ENCODE results near the genes VSTM2B, SLC7A9 and RHPN2.

DNA sequence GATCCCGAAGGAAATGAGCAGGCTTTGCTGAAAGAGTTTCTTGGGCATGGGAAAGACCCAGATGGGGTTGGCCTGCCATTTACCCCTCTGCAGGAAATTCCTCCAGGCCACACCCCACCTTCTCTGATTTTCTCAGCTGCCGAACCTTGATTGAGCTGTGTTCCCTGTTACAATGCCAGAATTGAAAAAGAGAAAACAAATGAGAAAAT, 575.7 kb downstream of the UQCRFS1 start:
- PRO-cap = no peak
- RAMPAGE, long total RNA, 4 experiments = no peak in any of the 4 experiments

- PRO-cap = no peak
- RAMPAGE, long total RNA, 4 experiments = no peak in any of the 4 experiments
Observed at GRCh38 chr19:29092946-29093830, 119.8 kb downstream of the UQCRFS1 start.

DNA sequence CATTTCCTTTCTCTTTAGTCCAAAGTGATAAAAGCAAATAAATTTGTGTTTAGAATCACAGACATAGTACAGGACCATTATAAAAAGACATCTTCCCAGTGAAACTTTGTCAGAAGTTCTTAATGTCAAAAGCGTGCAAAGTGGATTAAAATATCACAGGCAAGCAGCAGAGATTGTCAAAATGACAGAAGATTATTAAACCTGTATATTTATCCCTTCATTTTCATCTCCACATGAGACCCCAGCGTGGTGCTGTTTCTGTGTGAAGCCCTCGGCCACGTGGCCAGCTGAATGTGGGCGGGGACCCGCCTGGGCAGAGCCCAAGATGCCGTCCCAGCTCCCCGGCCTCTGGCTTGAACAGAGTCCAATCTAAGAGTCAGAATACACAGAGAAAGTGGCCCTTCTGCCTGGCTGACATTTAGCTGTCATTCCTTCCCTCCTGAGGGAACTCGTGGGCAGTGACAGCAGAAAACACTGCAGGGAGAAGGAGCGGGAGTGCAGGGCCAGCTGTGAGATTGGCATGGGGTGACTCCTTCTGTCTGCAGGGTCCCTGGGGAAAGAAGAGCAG, 34.9 kb upstream of the UQCRFS1 start:
- PRO-cap = no peak
- RAMPAGE, long total RNA, 4 experiments = no peak in any of the 4 experiments

- PRO-cap = no peak
- RAMPAGE, long total RNA, 4 experiments = no peak in any of the 4 experiments
Observed at GRCh38 chr19:29417249-29417730, 108.5 kb upstream of the VSTM2B start.

- PRO-cap = no peak
- RAMPAGE, long total RNA, 4 experiments = no peak in any of the 4 experiments
Observed at GRCh38 chr19:29525884-29526348, at the start of gene VSTM2B. TSS of gene VSTM2B (plus strand) at chr19:29525994.

GRCh38 chr19:29528319-29529091, 2.7 kb downstream of the VSTM2B start:
- PRO-cap = no peak
- RAMPAGE, long total RNA, 4 experiments = no peak in any of the 4 experiments

- PRO-cap = no peak
- RAMPAGE, long total RNA, 4 experiments = no peak in any of the 4 experiments
Observed at GRCh38 chr19:29680478-29680954, 15.3 kb downstream of the PLEKHF1 start.

- PRO-cap = no peak
- RAMPAGE, long total RNA, 4 experiments = no peak in any of the 4 experiments
Observed at GRCh38 chr19:29806095-29806801, 5.5 kb upstream of the CCNE1 start.

DNA sequence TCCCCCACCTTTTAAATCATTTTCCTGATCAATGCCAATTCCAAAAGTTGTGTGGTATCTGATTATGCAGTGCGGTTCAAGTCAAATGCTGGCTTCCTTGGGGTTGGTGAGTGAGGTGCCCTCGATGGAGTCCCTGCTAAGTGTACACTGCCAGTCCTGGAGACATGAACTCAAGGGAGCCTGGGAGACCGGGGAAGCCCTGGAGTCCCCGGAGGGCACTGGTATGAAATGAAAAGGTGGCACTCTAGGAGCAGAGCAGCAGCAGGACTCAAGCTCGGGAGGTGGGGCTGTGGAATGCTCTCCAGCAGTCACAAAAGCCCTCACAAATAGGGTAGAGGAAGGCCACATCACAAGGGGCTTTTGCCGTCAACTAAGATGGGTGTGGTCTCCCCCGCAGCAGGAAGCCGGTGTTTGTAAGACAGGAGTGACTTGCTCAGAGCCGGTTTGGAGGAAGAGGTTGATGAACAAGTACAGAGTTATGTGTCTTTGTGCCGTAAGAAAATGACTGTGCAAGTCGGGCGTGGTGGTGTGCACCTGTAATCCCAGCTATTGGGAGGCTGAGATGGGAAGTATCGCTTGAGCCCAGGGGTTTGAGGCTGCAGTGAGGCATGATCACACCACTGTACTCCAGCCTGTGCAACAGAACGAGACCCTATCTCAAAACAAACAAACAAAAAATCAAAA, 19.3 kb downstream of the CCNE1 start:
- PRO-cap = no peak
- RAMPAGE, long total RNA, 4 experiments = no peak in any of the 4 experiments

DNA sequence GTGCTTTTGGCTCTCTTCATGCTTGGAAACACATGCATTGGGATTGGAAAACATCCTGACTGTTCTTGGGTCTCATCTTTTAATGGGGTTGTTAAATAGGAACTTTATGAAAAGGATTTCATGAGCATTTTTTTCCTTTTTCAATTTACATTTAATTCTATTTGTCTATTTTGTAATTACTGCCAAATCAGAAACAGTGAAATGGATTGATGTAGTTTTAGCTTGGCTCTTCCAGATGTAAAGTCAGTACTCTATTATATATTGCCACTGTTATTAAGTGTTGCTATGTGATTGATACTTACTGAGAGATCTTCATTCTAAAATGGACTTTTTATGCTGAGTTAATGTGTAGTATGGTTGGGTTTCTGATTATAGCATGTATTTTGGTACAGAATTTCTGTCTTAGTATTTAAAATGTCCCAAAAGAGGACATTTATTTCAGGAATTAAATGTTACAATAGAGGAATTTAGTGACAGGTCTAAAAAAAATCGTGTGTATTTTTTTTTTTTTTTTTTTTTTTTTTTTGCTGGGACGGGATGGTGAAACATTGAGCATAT, 27.7 kb downstream of the URI1 start:
- PRO-cap = no peak
- RAMPAGE, long total RNA, 4 experiments = no peak in any of the 4 experiments

DNA sequence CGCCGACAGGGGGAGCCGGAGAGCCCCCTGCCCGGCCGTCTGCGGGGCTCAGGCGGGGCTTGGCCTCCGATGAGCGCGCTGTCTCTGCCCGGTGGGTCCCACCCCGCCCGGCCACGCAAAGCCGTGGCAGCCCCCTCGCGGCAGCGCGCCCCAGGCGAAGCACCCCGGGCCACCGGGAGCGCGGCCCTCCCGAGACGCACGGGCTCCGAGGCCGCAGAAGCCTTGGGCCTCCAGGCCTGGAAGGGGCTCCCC, 149.7 kb upstream of the ZNF536 start:
- PRO-cap = no peak
- RAMPAGE, long total RNA, 4 experiments = no peak in any of the 4 experiments

- PRO-cap = no peak
- RAMPAGE, long total RNA, 4 experiments = no peak in any of the 4 experiments
Observed at GRCh38 chr19:30228929-30229373, 143.2 kb upstream of the ZNF536 start.

- PRO-cap = no peak
- RAMPAGE, long total RNA, 4 experiments = no peak in any of the 4 experiments
Observed at GRCh38 chr19:30340167-30340511, 32.0 kb upstream of the ZNF536 start.

DNA sequence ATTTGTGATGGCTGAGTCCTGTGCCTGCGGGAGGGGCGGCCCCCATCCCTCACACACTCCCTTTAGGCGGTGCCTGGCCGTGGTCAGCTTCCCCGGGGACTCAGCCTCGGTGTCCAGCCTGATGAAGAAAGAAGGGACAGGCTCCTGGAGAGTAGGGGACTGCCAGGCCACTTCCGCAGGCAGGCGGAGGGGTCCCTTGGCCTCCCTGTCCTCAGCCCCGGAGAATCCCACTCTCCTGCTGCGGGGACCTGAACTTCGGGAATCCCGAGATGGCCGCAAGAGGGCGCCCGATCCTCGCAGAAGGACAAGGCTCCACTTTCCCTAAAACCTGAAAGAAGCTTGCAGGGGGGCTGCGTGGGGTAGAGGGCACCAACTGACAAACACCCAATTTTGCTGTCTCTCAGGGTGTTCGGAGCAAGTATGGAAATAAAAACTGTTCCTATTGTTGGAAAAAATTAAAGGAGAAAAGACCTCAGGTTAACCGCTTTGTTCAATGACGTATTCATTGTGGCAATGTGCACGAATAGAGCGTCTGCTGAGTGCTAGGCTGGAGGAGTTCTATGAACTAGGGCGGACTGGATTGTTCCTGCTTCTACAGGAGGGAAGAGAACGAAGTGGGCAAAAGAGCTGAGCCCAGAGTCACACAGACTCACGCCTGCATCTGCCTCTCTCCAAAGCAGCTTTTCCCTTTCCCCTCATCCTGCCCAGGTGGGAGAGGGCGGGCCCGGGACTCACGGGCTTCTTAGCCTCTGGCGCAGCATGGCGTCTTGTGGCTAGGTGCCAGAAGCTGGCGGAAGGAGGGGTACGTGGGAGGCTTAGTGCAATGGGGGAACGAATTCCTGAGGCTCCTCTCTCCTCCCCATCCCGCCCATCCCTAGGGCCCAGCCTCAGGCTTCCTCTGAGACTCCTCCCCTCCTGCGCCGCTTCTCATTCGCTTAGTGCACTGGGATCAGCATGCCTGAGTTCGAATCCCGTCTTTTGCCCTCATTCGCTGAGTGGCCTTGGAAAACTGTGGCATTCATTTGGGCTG, 297.5 kb downstream of the ZNF536 start:
- PRO-cap = no peak
- RAMPAGE, long total RNA, 4 experiments = no peak in any of the 4 experiments

GRCh38 chr19:30696395-30696929, 324.3 kb downstream of the ZNF536 start:
- PRO-cap = no peak
- RAMPAGE, long total RNA, 4 experiments = no peak in any of the 4 experiments

DNA sequence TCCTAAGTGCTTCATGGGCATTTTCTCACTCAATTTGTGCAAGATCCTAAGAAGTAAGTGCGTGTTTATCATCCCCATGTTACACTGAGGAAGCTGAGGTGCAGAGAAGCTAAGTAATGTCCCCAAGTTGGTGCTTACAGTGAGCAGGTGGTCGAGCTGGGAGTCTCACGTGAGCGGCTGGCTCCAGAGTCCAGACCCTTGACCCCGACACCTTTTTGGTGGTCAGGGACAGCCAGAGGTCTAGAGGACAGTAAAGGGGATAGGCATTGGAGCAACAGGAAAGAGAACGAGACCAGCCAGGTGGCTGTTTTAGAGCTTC, 185.4 kb downstream of the TSHZ3 start:
- PRO-cap = no peak
- RAMPAGE, long total RNA, 4 experiments = no peak in any of the 4 experiments

DNA sequence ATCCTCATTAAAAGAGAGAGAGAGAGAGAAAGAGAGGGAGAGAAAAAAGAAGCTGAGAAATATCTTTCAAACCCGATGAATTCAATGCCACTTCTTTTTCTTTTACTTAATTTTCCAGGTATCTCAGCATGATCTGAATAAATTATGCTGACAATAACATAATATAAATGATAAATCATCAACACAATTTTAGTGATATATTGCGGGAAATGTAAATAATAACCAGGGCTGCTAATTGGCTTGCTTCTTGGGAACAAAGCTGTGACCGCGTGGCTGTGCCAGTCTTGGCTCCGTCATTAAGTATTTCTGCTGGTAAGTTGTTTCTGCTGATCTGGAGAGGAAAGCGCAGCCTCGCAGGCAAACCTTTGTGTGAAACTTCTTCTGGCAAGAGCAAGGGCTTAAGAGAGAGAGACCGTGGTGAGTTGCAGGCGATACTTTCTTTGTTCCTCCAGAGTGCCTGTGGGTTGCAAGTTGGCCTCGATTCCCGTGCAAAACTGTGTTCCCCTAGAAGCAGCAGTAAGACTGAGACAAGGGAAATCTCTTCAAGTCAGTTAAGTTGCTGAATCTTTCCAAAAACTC, 489.1 kb upstream of the TSHZ3 start:
- PRO-cap = no peak
- RAMPAGE, long total RNA, 4 experiments = no peak in any of the 4 experiments

GRCh38 chr19:32091163-32091869, 254.1 kb upstream of the ZNF507 start:
- PRO-cap = no peak
- RAMPAGE, long total RNA, 4 experiments = no peak in any of the 4 experiments

DNA sequence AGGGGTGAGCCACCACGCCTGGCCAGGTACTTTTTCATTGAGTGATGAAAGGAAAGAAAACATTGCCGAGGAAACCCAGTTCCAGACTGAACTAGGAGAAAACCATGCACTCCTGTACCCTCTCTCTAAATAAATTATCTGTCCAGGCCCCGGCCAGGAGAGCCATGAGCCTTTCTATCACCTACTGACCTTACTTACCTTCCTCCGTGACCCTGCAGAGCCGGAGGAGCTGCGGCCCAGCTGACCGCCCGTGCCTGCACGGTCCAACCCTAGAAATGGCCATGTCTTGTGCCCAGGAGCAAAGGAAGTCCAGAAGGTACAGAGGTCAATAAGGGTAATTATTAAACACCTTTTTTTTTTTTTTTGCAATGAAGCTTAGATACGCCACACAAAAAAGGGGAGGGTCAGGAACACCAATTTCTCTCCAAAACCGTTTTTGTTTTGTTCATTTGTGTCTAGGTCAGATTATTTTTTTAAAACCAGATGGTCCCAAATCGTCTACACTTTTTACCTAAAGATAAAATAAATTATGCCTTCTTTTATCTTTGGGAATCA, at the start of gene SLC7A9:
SLC7A9 (minus strand) TSS at position 280 of the 555 bp plus-strand sequence.
- PRO-cap = no peak
- RAMPAGE, long total RNA, 4 experiments = no peak in any of the 4 experiments

DNA sequence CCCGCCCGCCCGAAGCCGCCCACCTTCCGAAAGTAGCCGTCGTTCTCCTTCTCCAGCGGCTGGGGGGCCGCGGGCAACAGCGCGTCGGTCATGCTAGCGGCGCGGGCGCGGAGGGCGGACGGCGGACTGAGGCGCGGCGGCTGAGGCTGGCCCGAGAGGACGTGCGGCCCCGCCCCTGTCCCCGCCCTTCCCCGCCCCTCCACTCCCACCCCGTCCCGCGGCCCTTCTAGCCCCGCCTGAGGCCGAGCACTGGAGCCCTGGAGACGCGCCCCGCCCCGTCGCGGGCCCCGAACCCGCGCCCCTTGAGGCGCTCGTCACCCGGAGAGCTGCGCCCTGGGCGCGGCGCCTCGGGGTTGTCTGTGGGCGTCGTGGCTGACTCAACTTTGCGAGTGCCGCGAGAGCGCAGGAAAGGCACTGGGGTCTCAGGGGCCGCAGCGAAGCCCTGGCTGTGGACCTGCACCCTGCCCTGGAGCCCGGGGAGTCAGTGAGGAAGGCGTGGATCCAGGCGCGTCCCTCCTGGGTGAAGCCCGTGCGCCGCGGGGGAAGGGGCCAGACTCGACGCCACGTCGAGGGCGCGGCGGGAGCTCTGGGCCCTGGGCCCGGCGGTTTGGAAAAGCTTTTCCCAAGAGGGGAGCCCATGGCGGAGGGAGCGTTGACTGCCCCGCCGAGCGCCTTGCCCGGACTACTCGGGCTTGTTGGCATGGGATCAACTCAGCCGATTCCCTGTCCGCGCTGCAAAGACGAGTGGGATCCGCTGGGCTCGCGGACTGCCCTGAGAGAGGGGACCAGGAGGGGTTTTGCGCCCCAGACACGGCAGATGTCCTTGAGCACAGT, at the start of gene RHPN2:
RHPN2 (minus strand) TSS at position 128 of the 834 bp plus-strand sequence.
- PRO-cap = unidirectional peak, minus-strand start at position 128 of the sequence
- RAMPAGE, long total RNA, 4 experiments = start-site peak on the minus strand in 2 of 4 experiments, centred at positions 118 to 125 of the sequence, 10 to 65 reads per replicate